Ureter (tissue), 1 donor: ENCODE measurements around a stretch of chr6.

- PRO-cap: no peak
These were observed 46.1 kb downstream of the FKBP5 start for GRCh38 chr6:35642362-35643245.

- PRO-cap: unidirectional peak, minus-strand start at chr6:35684649
These were observed 4.3 kb downstream of the FKBP5 start for GRCh38 chr6:35684321-35684831.

- PRO-cap: bidirectional peak, plus-strand start at chr6:35689174, minus-strand start at chr6:35688915
These were observed 366 bp upstream of the FKBP5 start for GRCh38 chr6:35689027-35689534.

DNA sequence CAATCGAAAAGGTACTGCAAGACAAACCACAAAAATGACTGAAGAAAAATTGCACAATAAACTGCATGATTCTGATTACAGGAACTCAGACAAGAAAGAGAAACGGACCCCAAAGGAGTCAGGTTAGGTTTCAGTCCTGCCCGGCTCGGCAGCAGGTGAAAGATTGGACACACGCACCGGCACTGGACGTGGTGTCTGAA, 5.2 kb downstream of the SLC26A8 start:
- PRO-cap: no peak

GRCh38 chr6:36075575-36076003, 48.0 kb downstream of the MAPK14 start:
- PRO-cap: no peak

DNA sequence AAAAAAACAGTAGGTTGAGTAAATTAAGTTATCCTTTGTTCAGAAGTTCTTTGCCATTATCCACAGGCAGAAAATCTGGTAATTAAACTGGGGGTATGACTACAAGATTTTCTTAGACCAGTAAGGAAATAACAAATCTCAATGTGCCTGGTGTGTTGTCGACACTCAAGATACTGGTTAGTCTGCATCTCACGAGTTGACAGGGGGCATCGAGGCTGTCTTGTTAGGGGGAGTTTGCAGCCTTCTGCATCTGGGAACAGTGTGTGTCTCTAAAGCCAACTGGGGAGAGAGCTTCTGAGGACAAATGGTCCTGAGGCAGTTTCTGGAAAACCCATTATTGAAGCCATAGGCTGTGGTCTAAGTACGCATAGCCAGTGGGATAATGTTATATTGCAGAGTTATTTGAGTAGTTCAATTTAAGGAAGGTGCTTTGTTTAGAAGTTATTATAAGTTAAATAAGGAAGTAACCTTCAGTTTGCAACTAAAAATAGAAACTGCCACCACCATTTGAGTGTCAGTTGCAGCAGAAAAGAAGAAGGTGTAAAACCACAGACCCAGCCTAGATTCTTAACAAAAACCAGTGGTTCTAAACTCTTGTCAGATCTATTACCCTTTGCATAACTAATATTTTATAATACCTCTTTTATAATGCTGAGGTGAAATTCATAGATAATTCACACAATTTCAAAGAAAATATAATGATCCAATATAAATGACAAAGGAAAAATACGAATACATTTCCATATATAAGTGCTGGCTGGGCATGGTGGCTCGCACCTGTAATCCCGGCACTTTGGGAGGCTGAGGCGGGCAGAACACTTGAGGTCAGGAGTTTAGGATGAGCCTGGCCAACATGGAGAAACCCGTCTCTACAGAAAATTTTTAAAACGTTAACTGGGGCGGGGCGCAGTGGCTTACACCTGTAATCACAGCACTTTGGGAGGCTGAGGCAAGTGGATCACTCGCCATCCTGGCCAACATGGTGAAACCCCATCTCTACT, 15.3 kb upstream of the MAPK13 start:
- PRO-cap: no peak

- PRO-cap: no peak
These were observed 8.2 kb upstream of the MAPK13 start for GRCh38 chr6:36121973-36122622.

GRCh38 chr6:36122793-36123348, 7.4 kb upstream of the MAPK13 start:
- PRO-cap: no peak

GRCh38 chr6:36126673-36127491, 3.4 kb upstream of the MAPK13 start:
- PRO-cap: no peak

- PRO-cap: no peak
These were observed 4.4 kb downstream of the BRPF3 start for GRCh38 chr6:36200472-36201766.

DNA sequence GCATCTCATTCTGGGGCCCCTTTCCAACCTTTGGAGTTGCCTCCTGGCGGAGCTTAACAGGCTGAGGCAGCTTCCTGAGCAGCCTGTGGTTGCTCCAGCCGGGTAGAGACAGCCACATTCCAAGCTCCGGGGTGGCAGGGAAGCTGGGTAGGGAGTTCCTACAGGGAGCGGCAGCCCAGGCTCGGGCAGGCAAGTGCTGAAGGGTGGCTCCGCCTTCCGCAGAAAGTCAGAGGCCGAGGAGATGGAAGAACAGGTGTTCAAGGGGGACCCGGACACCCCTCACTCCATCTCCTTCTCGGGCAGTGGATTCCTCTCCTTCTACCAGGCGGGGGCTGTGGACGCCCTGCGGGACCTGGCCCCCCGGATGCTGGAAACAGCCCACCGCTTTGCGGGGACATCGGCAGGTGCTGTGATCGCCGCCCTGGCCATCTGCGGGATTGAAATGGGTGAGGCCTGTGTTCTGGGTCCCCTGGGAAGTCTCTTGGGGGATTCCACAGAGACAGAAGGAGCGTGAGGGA, 418 bp downstream of the PNPLA1 start:
- PRO-cap: no peak

GRCh38 chr6:36285048-36285744, 15.3 kb downstream of the PNPLA1 start:
- PRO-cap: no peak

- PRO-cap: no peak
These were observed 2.4 kb upstream of the BNIP5 start for GRCh38 chr6:36339026-36339483.

DNA sequence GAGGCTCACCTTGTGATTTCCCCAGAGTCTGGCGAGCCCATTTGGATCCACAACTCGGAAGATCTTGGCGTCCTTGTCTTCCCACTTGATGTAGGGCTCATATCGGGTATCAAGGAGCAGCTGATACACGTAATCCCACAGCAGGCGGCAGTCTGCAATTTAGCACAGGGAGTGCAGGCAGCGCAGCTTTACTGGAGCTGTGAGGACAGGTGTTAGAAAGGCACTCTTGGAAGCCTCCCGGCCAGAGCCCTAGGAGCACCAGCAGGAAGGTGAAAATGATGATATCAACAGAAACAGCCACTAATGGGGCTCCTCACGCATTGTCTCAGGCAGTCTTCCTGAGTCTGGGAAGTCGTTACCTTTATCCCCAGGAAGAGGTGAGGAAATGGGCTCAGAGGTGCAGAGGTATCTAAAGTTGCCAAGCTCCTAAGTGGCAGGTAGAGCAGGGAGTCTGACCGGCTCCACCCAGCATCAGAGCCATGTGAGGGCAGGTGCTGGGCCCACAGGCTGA, 18.5 kb downstream of the ETV7 start:
- PRO-cap: no peak

GRCh38 chr6:36486738-36487554, 44.1 kb downstream of the KCTD20 start:
- PRO-cap: no peak

DNA sequence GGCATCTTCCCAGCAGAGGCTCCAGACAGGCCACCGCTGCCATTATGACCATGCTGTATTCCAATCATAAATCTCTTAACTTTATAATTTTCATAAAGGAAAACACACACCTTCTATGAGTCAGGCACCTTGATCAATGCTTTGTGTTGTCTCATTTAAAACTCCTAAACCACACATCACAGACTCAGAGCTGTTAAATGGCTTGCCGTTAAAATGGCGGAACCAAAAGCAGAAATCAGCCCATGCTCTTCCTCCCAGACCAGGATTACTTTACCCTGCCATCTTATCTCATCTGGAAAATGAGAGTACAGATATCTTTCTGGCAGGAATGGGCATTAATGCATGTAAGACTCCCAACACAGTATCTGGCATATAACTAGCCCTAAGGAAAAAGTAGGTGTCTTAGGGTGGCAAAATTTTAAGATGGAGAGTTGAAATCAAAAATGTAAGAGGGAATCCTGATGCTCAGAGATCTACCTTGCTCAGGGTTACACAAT, 36.6 kb downstream of the STK38 start:
- PRO-cap: no peak

DNA sequence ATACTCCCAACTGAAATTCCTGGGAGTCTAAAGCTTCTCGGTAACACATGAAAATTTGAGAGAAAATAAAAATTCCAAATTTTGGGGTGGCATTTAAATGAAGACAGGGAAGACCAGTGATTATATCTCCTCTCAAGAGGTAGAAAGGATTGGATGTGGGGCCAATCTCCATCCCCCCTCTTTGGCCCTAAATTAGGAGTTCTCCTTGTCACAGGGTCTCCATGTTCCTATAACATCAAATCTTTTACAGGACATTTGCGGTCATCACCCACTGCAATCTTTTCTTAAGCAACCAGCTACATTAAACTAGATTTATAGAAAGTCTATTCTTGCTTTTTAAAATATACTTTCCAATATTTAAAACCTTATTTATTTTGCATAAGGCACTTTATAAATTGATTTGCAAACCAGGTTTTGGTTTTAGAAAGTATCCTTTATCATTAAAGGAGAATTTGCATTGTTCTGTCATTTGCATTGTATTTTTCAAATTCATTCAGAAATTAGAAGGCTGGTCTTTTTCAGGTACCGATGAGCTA, 26.5 kb downstream of the STK38 start:
- PRO-cap: no peak

DNA sequence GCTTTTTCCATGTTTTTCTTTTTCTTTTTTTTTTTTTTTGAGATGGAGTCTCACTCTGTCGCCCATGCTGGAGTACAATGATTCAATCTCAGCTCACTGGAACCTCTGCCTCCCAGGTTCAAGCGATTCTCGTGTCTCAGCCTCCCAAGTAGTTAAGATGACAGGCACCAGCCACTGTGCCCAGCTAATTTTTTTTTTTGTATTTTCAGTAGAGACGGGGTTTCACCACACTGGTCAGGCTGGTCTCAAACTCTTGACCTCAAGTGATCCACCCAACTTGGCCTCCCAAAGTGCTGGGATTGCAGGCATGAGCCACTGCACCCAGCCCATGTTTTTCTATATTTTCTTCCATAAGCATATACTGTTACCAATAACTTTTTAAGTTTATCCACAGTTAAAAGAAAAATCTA, 5.5 kb downstream of the STK38 start:
- PRO-cap: no peak

DNA sequence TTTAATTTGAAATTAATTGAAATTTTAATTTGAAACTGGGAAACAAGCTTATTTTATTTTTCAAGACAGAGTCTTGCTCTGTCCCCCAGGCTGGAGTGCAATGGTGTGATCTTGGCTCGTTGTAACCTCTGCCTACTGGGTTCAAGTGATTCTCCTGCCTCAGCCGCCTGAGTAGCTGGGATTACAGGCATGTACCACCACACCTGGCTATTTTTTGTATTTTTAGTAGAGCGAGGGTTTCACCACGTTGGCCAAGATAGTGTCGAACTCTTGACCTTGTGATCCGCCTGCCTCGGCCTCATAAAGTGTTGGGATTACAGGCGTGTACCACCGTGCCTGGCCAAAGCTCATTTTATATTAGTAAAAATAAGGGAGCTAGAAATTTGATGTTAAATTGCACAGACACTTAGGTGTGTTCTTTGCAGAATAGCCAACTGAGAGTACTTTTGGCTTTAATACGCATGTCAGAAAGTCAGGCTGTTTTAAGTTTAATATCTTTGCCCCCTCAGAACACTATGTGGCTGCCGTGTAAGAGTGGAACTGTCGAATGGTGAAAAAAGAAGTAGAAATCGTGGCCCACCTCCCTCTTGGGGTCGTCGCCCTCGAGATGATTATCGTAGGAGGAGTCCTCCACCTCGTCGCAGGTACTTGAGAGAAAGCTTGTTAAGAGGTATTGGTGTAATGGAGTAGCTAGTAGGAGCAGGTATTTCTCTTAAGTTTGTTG, 4.3 kb downstream of the SRSF3 start:
- PRO-cap: no peak

DNA sequence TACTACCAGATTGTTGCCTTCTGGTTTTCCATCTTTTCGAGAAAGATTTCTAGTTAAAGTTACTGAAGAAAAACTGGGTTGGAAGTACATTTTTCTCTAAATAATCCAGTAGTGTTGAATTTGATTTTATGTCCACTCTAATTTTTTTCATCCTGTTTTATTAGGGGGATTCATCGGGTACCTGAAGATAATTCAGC, 10.7 kb downstream of the SRSF3 start:
- PRO-cap: no peak